ENCODE measurements around the gene HPDL.

GRCh38 chr1:43544770-43545253 lies 14.1 kb downstream of the PTPRF start:
- RRBS = no CpG with 5 or more reads among the region's 7 CpGs

DNA sequence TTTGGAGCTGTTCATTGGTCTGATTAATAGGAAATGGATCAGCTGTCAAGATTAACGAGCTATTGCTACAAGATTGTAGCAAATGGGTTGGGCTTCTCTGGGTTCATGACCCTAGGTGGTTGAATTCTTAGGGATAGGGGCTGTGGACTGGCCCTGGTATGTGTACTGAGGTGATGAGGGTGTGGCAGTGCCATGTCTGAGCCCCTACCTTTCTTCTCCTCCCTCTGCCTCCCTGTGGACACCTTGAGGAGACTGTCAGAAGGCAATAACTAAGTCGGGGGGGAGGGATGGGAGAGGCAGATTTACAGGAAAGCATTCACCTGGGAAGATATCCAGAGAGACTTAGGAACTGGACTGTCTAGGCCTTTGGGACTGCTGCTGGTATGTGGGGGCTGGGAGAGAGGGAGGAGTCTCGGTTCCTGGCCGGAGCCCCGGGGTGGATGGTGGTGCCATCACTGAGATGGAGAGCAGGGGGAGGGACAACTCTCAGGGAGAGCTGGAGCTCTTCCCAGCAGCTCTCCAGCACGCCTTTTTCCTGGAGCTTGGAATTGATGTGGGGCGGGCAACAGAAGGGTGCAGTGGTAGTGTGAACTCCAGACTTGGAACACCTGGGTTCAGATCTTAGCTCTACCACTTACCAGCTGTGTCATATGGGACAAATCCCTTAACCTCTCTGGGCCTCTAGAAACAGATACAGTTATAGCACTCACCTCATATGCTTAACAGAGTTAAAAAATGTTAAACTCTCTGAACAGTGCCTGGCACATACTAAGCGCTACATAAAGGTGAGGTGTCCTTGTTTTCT lies 22.1 kb downstream of the PTPRF start:
- RRBS = no CpG with 5 or more reads among the region's 8 CpGs

DNA sequence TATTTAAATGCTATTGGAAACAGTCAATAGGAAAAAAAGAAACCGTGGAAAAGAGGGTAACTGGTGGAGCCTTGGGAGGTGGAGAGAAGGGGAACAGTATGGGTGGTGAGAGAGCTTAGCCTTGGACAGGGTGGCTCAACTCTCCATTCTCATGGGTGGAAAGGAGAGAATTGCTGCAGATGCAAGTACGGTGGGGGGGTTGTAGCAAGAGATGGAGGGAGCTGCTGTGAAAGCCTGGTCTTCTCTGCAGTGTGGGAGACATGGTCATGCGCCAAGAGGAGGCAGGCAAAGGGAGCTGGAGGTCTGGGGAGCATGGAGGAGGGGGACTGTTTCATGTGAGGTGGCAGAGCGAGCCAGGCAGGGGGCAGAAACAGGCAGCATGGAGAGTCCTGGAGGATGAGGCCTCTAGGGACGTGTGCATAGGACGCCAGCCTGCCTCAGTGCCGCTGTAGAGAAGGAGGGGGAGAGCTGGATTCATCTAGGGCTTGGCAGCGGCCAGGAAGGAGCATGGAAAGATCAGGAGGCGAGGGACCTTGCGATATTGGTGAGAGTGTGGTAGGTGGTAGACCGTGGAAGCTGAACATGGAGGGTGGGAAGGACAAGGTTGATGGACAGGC lies 54.3 kb upstream of the KDM4A start:
- RRBS = no CpG with 5 or more reads among the region's 11 CpGs

GRCh38 chr1:43872328-43872943 lies 61.2 kb upstream of the ARTN start:
- RRBS = no CpG with 5 or more reads among the region's 5 CpGs

DNA sequence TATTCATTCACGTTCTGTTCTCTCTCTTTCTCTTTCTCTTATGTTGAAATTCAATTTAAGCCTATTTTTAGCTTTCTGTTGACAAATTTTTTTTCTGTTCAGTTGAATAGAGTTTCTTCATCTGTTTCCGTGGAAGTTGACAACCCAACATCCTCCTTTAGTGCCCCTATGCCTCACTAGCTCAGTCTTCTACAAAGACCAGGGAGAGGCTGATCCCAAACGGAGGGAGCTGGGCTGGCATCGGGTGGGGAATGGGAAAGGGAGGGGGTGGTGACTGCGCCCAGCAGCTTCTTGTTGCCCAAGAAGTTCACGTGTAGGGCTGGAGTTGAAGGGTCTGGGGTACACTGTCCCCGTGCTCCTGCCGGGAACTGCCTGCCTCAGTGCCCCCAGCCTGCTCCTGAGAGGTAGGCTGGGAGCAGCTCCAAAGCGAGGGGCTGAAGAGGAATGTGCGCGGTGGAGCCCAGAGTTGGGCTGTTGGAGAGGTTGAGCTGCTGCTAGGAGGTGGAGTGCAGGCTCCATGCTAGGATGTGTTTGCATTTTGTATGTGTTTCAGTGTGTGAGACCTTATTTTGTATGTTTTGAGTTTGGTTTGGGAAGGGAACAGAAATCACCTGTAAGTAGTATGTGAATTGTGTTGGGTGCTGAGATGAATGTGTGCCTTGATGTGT lies 5.3 kb upstream of the DPH2 start:
- RRBS = no CpG with 5 or more reads among the region's 11 CpGs

GRCh38 chr1:43975090-43975711 lies 441 bp downstream of the ATP6V0B start:
- RRBS = 1% methylated on average over 20 of the region's 50 CpGs

DNA sequence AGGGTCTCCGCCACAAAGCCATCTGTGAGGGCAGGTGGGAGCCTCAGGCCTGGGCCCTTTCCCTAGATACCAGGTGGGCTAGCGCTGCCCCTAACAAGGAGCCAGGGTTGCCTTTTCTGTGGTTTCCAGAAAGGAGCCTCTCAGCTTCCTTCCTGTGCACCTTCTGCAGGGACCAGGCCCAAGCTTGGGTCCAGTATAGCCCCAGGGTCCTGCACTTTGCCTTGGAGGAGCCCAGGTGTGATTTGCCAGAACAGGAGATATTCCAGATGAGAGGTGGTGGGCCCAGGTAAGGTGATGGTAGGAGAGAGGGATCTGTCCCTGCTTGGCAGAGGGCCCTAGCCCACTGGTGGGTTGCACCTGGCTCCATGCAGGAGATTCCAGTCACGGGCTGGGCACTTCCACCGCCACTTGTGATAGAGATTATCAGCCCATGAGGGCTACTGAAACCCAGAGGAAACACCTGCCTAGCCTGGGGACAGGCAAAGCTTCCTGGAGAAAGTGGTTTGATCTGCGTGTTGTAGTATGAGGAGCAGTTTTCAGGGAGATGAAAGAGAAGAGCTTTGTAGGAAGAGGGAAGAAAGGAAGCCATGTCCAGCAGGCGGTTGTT lies 1.1 kb downstream of the CCDC24 start:
- RRBS = no CpG with 5 or more reads among the region's 6 CpGs

DNA sequence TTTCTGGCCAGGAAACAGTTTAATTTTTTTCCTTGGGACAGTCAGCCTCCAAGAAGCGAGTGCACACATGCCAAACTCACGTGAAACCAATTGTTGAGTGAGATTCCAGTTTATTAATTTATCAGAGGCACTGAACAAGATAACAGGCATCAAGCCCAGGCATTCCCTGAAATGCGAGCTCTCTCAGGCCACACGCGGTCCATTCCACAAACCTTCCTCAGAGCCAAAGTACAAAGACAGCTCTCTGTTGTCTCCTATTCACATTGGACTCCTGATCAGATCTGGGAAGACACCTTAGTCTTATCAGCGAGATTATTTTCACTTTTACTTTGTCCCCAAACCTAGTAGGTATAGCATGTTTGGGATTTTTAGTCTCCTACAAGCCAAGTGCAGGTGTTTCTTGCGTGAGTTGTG lies 1.2 kb upstream of the SLC6A9 start:
- RRBS = no CpG with 5 or more reads among the region's 7 CpGs

- RRBS = no CpG with 5 or more reads among the region's 7 CpGs
Measured at GRCh38 chr1:44067433-44068368, 36.4 kb upstream of the SLC6A9 start.

GRCh38 chr1:44068369-44069033 lies 37.2 kb upstream of the SLC6A9 start:
- RRBS = no CpG with 5 or more reads among the region's 3 CpGs

DNA sequence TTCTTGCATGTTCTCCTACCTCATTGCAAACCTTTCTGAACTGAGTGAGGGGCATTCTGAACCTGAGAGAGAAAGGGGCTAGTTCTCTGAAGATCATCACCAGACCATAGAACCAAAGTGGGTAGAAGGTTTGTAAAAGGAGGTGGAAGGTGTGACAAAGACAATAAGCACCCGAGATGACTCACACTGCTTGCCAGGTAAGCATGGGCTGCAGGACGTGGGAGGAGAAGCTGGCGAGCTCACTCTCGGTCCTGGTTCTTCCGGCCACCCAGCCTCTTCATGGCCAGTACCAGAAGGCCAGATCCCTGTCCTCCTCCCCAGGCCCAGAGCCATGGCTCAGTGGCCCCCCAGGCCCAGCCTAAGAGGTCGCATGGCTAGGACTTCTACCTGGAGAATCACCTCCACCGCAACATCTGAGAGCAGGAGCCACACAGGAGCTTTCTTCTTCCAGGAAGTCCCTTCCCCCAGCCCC lies 128.3 kb downstream of the TMEM53 start:
- RRBS = no CpG with 5 or more reads among the region's 7 CpGs

- RRBS = 3% methylated on average over 7 of the region's 26 CpGs
Measured at GRCh38 chr1:44617325-44617910, 56.9 kb downstream of the TMEM53 start.

DNA sequence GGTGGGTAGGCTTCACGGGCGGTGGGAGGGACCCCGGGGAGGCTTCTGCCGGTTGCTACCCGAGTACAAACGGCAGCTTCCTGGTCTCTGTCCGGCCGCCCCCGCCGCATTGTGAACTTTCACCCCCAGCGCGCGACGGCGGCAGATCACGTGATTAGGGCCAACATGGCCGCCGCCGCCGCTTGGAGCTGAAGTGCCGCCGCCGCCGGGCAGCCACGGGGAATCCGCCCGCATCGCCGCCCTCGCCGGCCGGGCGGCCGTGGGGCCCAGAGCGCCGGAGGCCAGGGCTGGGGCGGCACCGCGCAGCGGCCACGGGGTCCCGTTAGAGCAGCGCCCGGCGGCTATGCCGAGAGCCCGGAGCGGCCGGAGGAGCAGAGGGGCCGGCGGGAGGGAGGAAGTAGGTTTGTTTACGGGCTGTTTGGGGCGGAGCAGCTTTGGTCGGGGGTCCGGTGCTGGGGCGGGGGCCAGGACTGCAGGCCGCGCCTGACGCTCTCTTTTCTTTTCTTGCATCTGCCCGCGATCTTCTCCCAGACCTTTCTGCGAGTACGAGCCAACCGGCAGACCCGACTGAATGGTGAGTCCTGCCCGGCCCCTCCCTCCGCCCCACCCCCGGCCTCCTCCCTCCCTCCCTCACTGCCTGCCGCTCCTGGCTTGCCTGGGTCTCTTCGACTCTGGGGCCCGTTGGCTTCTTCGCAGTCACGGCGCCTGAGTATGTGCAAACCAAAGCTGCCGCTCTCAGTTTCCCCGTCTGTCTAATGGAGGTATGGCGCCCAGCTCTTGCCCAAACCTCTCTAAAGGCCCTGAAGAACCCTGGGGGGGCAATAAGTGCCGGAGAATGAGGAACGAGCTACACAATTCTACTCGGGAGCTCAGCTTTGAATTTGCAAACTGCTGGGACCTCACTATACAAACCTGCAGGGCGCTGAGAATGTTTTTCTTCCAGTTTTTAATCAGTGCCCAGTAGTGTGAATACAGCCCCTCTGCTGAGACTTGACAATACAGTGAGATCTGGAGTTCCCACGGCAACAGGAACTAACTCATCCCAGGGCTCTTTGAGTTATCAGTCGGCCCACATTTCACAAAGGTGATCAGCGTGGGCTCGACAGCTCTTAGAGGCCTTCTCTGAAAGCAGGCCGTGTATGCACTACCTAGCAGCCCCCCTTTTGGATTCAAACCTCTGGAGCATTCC lies 42.1 kb downstream of the TMEM53 start:
- RRBS = 2% methylated on average over 35 of the region's 86 CpGs

GRCh38 chr1:44681815-44682492 lies 7.4 kb downstream of the ARMH1 start:
- RRBS = no CpG with 5 or more reads among the region's 10 CpGs

DNA sequence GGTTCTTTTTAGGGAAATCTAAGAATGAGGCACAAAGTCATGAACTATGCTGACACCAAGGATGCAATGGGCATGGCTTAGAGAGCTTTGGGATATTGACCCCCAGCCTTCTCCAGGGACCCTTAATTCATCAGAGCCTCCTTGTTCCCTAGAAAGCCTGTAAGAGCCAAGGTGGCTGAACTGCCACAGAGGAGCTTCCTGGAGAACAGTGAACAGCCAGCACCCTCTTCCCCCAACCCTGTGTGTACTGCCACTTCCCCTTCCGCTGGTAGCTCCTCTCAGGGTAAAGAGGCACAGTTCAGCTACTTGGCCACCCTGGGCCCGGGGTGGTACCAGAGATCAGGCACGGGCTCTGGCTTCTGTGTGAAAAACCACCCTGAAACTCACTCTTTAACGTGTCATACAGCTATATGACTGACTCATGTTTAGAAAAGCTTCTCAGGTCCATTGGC lies 22.2 kb downstream of the ARMH1 start:
- RRBS = no CpG with 5 or more reads among the region's 4 CpGs

DNA sequence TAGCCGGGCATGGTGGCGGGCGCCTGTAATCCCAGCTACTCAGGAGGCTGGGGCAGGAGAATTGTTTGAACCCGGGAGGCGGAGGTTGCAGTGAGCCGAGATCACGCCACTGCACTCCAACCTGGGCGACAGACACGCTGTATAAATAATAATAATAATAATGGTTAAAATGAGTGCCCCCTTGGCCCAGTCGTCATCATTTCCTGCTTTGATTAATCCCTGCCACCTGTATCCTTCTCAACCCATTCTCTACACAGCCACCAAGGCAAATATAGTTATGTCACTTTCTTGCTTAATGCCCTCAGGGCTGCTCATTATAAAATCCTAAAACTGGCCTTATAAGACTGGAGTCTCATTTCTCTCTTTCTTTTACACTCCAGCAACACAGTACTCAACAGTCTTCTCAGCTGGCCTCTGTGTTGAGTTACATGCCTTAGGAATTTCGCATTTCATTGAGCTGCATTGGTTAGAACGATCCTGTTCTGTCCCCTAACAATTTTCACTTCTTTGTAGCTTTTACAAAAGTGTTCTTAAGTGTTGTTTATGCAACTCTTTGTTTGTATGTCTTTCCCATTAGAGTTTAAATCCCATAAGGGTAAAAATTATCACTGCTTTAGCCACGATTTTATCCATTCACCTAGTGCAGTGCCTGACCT lies 10.7 kb downstream of the HECTD3 start:
- RRBS = no CpG with 5 or more reads among the region's 13 CpGs

DNA sequence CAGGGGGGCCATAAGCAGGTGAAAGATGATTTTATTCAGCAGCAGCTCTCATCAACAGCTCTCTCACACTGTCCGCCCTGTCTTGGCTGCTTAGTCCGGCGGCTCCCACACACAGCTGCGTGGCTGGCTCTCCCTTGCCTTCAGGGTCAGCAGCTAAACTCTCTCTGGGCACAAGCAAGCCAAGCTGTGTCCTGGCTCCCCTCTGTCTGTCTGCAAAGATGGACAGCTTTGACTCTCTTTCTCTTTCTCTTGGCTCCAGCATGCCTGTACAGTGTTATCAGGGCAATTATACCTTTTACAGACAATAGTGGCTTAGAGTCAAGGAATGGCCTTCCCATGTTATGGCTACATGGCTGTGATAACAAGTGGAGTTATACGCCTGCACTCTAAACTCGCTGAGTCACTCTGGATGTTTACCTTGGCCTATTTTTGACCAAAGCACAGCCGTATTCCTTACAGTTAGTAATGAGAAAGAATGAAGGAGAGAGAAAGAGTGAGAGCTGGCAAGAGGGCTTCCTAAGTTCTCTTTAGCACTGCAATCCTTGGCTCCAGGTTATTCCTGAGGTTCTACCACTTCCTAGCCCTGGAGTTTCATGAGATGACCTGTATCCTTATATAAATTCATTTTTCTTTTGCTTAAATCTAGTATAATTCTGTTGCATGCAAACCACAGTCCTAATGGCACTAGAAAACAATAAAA lies 59.9 kb upstream of the ZSWIM5 start:
- RRBS = no CpG with 5 or more reads among the region's 7 CpGs

- RRBS = 1% methylated on average over 26 of the region's 85 CpGs
Measured at GRCh38 chr1:45303375-45304540, 22.9 kb upstream of the HPDL start.

DNA sequence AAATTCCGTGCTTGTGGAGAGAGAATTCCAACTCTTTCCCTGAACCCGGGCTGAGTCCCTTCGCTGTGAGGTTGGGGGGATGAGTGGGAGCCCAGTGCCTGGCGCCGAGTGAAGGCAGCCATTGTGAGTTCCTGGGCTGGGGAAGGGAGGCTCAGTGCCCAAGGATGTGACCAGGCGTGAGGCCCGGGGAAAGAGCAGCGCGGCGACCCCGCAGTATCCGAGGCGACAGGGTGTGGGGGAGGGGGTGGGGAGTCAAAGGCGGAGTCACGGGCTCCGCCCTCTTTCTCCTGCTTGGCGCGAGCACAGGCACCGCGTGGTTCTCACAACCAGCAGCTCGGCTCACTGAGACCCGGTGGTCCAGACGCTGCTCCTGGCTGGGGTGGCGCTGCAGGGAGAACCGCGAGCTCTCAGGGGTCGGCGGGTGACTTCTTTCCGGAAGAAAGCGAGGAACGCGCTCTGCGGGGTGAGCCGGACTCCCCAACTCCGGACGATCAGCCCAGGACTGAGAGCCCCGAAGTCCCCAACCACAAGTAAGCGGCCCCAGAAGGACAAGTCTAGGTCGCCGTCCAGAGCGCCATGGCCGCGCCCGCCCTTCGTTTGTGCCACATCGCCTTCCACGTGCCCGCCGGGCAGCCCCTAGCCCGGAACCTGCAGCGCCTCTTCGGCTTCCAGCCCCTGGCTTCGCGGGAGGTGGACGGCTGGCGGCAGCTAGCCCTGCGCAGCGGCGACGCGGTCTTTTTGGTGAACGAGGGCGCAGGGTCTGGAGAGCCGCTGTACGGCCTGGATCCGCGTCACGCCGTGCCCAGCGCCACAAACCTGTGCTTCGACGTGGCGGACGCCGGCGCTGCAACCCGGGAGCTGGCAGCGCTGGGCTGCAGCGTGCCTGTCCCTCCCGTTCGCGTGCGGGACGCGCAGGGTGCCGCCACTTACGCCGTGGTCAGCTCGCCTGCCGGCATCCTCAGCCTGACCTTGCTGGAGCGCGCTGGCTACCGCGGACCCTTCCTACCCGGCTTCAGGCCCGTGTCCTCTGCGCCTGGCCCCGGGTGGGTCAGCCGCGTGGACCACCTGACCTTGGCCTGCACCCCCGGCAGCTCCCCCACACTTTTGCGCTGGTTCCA lies at the start of gene HPDL:
HPDL (plus strand) TSS at position 323 of the 1,118 bp plus-strand sequence.
- RRBS = 13% methylated on average over 29 of the region's 102 CpGs

All from foreskin fibroblast (primary cell).